ENCODE measurements around a stretch of chr11.

- PRO-cap, 2 experiments: peak in 1 of 2 experiments; most common plus-strand start chr11:35702775 (in 1)
- RAMPAGE, long total RNA, 5 experiments: no peak in any of the 5 experiments
Observed at GRCh38 chr11:35702576-35702874, 40.0 kb downstream of the TRIM44 start.

- PRO-cap, 2 experiments: no peak in any of the 2 experiments
- RAMPAGE, long total RNA, 5 experiments: no peak in any of the 5 experiments
Observed at GRCh38 chr11:35905860-35906360, 38.0 kb upstream of the LDLRAD3 start.

DNA sequence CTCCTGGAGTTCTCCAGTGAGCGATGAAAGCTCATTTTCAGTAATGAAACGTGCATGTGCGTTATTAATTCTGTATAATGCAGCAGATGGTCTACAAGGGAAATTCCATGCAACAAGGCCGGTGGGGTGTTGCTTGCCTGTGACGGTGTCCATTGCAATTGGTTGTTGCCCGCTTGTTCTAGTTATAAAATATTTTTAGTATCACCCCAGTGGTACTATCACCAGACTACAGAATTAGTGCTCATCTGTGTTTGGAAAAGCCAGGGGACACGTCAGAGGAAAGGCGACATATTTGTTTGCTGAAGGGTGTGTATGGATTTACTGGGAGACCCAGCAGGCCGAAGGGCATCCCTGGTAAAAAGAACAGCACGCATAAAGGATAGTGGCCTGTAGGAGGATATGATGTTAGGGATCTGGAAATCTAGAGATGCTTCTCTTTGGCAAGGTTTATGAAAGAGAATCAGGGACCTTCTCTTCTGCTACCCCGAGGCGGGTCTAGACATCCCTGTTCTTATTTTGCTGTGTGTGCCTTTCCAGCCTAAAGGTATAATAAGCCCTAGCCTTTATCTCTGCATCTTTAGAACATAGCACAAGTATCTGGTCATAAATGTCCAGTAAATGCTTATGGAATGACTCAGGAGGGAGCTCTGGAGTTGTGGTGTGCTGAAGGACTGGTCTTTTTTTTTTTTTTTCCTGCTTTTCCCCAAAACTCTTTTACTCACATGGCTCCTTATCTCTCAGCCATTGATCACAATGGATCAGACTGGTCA is 90.8 kb downstream of the LDLRAD3 start:
- PRO-cap, 2 experiments: no peak in any of the 2 experiments
- RAMPAGE, long total RNA, 5 experiments: no peak in any of the 5 experiments

DNA sequence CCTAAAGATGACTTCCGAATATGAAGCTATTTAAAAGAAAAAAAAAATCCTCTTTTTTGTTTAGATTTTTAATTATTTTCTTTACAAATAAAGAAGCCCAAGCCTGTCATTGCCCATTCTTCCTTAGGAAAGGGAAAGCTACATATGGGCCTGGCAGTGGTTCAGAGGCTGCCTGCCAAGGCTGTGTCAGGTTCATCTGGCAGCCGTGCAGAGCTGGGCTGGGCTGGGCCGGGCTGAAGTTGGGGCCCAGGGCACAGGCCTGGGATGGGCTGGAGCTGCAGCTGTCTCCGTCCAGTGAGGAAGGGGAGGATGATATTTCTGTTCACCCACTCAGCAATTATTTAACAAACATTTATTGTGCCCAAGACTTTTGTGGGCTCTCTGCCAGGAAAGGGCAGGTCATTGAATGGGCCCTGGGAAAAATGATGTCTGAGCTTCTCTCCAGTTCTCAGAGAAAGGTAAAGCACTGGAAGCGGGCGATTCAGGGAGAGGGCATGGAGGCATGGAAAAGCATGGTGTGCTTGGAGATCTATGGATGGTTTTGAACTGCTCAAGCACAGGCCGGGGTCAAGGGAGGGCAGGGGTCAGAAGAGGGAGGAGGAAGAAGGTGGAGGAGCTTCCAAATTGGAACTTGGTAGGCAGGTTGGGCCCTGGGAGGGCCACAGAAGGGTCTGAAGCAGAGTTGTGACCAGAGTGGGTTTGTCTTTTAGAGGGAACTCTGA is 4.7 kb downstream of the PRR5L start:
- PRO-cap, 2 experiments: no peak in any of the 2 experiments
- RAMPAGE, long total RNA, 5 experiments: no peak in any of the 5 experiments

GRCh38 chr11:36345040-36345509 is 49.0 kb downstream of the PRR5L start:
- PRO-cap, 2 experiments: no peak in any of the 2 experiments
- RAMPAGE, long total RNA, 5 experiments: no peak in any of the 5 experiments

DNA sequence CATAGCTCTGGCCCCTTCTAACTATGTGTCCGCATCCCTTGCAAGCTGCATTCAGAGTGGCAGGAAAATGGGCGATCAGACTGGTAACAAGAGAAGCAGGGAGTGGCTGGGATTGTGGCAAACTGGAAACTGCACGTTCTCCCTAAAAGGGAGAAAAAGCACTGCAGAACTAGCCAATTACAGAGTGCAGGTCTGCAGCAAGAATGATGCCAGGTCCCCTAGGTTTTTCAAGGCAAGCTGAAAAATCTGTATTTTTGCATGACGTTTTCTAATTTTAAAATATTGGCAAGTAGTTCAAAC is 76.4 kb downstream of the PRR5L start:
- PRO-cap, 2 experiments: no peak in any of the 2 experiments
- RAMPAGE, long total RNA, 5 experiments: no peak in any of the 5 experiments

DNA sequence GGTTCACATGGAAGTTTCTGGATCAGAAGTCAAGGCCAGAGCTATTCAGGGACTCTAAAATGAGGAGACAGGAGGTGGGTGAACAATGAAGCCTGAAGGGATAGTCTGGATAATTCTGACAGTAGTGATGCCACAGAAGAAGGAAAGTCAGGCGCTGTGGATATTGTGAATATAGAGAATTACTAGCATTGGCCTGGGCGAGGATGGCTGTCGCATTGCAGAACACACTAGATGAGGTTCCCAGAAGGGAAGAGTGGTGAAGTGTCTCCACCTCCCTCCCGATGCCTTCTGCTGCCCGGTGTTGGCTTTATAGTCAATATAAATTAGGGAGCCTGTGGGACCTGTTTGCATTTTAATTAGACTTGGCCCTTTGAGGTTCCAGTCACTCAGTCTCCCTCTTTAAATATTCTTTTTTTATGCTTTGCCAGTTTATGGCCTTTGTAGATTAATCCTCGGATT is 84.0 kb downstream of the PRR5L start:
- PRO-cap, 2 experiments: no peak in any of the 2 experiments
- RAMPAGE, long total RNA, 5 experiments: no peak in any of the 5 experiments

DNA sequence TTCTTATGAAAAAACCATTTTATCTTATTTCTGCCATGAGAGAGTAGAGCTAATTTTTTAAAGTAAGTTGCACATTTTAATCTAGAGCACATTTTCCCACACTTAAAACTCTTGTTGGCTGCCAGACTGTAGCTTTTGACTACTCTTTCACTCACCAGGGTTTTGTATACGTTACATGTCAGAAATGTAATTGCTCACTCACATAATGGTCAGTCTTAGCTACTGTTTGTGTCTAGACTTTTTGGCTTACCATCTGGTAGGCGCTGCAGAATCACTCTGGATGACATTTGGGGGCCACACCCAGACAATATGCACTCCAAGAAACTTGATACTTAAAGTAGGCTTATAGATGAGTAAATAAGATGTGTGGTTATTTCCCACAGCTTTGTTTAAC is 88.9 kb downstream of the PRR5L start:
- PRO-cap, 2 experiments: no peak in any of the 2 experiments
- RAMPAGE, long total RNA, 5 experiments: no peak in any of the 5 experiments

GRCh38 chr11:36463020-36463508 is 47.0 kb downstream of the TRAF6 start:
- PRO-cap, 2 experiments: no peak in any of the 2 experiments
- RAMPAGE, long total RNA, 5 experiments: no peak in any of the 5 experiments

DNA sequence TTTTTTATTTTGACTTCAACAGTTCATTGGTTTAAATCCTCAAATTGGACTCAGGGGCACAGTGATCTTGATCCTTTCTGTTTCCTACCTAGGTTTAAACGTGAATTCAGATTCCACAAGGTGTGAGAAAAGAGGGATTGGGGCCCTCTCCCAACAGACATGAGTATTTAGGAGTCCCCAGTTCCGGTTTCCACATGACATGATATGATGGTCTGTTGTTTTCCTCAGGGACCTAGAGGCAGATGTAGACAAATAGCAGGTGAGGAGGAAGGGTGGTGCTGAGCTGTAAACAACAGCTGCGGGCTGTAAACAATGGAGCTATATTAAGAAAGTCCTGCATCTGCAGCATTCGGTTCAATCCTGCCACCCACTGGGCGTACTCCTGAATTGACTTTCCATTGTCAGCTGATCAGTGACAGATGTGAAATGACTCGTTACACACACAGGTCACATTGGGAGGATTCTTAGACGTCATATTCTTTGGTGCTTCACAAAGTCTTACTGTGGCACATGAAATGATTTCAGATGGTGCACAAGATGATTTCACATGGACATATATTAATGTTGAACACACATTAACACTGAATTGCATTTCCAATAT is 26.9 kb upstream of the RAG1 start:
- PRO-cap, 2 experiments: no peak in any of the 2 experiments
- RAMPAGE, long total RNA, 5 experiments: no peak in any of the 5 experiments

DNA sequence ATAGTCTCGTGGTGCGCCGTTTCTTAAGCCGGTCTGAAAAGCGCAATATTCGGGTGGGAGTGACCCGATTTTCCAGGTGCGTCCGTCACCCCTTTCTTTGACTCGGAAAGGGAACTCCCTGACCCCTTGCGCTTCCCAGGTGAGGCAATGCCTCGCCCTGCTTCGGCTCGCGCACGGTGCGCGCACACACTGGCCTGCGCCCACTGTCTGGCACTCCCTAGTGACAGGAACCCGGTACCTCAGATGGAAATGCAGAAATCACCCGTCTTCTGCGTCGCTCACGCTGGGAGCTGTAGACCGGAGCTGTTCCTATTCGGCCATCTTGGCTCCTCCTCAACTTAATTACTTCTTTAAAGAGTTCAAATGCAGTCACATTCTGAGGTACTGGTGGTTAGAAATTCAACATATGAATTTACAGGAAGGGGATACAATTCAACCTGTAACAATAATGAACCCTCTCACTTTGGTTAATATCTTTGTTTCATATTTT is 10.5 kb upstream of the RAG1 start:
- PRO-cap, 2 experiments: no peak in any of the 2 experiments
- RAMPAGE, long total RNA, 5 experiments: no peak in any of the 5 experiments

GRCh38 chr11:43269313-43269512 is 42.6 kb upstream of the API5 start:
- PRO-cap, 2 experiments: no peak in any of the 2 experiments
- RAMPAGE, long total RNA, 5 experiments: no peak in any of the 5 experiments

DNA sequence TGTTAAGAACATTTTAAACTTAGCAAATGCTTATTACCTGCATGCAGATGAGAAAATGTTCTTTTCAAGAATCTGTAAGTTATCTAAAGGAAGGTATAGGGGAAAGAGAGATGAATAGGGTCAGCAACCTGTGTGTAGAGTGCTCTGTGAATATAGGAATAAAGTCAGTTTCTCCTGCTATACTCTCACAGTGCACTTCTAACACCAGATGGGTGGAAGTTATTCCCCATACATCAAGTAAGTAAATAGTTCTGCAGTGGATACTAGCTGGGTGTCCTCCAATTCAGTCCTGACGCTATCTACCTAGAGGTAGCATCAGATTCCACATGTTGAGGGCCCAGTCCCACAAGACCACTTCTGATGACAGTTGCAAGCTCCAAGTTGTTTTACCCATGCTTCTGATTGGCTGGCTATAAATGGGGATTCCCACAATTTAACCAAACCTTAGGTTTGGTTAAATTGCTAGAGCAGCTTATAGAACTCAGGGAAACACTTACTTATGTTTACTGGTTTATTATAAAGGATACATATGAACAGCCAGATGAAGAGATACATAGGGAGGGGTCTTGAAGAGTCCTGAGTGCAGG is 20.3 kb downstream of the API5 start:
- PRO-cap, 2 experiments: no peak in any of the 2 experiments
- RAMPAGE, long total RNA, 5 experiments: no peak in any of the 5 experiments

DNA sequence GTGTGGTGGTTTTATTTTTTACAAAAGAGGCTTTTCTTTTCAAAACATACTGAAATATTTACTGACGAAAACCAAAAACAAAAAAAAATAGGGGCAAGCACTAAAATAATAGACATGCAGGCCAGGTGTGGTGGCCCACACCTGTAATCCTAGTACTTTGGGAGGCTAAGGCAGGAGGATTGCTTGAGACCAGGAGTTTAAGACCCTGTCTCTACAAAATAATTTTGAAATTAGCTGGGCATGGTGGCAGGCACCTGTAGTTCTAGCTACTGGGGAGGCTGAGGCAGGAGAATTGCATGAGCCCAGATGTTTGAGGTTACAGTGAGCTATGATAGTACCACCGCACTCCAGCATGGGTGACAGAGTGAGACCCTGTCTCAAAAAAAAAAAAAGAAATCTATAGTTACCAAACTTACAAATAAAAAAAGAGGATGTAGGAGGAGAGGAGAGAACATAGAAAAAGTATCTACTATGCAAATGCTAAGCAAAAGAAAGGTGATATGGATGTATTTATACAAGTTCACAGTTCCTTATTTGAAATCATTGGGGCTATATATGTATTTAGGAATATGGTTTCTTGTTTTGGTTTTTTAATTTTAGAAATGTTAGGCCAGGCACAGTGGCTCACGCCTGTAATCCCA is 25.2 kb downstream of the TTC17 start:
- PRO-cap, 2 experiments: no peak in any of the 2 experiments
- RAMPAGE, long total RNA, 5 experiments: no peak in any of the 5 experiments

GRCh38 chr11:43462148-43462653 is 103.5 kb downstream of the TTC17 start:
- PRO-cap, 2 experiments: no peak in any of the 2 experiments
- RAMPAGE, long total RNA, 5 experiments: no peak in any of the 5 experiments

DNA sequence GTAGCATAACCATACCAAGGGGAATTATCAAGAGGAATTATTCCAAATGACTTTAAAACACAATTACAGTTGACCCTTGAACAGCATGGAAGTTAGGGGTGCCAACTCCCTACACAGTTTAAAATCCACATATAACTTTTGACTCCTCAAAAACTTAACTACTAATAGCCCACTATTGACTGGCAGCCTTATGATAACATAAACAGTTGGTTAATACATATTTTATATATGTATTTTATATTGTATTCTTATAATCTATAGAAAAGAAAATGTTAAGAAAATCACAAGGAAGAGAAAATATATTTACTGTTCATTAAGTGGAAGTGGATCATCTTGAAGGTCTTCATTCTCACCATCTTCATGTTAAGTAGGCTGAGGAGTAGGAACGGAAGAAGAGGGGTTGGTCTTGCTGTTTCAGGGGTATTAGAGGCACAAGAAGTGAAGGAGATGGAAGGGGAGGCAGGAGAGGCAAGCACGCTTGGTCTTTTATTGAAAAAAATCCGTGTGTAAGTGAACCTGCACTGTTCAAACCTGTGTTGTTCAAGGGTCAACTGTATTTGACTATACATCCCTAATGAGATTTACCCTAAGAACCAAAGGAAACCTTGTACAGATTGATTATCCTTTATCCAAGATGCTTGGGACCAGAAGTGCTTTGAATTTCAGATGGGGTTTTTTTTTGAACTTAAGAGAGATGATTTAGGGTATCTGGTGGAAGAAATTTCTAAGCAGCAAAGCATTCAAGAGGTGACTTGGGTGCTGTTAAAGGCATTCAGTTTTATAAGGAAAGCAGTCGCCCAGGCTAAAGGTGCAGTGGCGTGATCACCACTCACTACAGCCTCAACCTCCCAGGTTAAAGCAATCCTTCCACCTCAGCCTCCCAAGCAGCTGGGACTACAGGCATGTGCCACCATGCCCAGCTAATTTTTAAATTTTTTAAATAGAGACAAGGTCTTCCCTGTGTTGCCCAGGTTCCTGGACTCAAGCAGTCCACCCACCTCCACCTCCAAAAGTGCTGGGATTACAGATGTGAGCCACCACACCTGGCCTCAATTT is 116.2 kb downstream of the TTC17 start:
- PRO-cap, 2 experiments: no peak in any of the 2 experiments
- RAMPAGE, long total RNA, 5 experiments: no peak in any of the 5 experiments

DNA sequence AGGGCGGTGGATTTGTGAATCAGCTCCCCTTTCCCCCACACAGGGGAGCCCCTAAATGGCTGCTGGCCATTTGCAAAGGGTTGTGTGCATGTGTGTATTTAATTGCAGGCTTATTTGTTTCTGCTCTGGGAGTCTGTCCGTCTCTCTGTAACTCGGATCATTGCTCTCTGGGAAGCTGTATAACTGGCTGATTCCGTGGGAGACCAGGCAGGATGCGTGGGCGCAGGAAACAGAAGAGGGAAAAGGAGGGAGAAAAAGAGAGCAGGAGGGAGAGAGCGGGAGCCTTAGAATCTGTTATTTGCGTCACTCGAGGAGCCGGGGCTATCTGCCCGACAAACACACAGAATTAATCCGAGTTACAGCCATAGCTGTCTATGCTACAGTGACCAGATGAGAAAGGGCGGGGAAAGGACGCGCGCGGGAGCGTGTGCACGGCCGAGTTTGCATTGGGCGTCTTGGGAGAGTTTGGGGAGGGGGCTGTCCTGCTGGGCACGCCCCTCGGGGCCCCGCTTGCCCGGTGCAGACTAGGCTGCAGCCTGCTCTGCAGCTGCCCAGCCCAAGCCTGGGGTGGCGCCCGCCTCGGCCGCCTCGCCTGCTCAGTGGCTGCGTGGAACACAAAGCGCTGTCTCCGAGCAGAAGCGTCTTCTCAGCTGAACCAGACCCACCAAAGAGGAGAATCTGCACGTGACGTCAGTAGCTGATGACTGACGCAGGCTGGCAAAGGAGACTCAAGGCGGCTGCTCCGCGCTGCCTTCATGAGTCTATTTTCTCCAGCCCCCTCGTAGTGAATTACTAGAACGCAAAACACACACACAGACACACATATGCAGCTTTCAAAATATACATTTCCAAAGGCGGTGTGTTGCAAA is 105.3 kb upstream of the HSD17B12 start:
- PRO-cap, 2 experiments: peak in 1 of 2 experiments; most common plus-strand start position 258 of the sequence (in 1)
- RAMPAGE, long total RNA, 5 experiments: no peak in any of the 5 experiments

DNA sequence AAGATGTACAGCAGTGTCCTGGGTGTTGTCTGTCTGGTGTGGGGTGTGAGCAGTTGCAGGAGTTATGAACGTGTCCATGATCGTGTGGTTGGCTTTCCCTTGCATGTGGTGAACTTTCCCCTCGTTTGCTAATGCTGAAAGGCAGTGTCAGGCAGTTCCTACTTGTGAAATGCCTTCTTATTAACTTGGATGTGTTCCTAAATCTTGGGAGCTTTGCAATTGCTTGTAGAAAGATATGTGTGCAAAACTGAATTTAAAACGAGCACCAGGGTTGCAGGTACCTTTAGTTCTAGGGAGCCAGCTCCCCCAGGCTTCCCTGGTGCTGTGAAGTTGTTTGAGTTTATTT is 35.9 kb upstream of the HSD17B12 start:
- PRO-cap, 2 experiments: no peak in any of the 2 experiments
- RAMPAGE, long total RNA, 5 experiments: no peak in any of the 5 experiments

- PRO-cap, 2 experiments: peak in 1 of 2 experiments; most common minus-strand start chr11:43681523 (in 1)
- RAMPAGE, long total RNA, 5 experiments: no peak in any of the 5 experiments
Observed at GRCh38 chr11:43681469-43681677, 835 bp downstream of the HSD17B12 start.

- PRO-cap, 2 experiments: no peak in any of the 2 experiments
- RAMPAGE, long total RNA, 5 experiments: no peak in any of the 5 experiments
Observed at GRCh38 chr11:43735649-43735993, 55.1 kb downstream of the HSD17B12 start.